MCF 10A (cell line): ENCODE data around the genes TMPRSS5 and HTR3A.

DNA sequence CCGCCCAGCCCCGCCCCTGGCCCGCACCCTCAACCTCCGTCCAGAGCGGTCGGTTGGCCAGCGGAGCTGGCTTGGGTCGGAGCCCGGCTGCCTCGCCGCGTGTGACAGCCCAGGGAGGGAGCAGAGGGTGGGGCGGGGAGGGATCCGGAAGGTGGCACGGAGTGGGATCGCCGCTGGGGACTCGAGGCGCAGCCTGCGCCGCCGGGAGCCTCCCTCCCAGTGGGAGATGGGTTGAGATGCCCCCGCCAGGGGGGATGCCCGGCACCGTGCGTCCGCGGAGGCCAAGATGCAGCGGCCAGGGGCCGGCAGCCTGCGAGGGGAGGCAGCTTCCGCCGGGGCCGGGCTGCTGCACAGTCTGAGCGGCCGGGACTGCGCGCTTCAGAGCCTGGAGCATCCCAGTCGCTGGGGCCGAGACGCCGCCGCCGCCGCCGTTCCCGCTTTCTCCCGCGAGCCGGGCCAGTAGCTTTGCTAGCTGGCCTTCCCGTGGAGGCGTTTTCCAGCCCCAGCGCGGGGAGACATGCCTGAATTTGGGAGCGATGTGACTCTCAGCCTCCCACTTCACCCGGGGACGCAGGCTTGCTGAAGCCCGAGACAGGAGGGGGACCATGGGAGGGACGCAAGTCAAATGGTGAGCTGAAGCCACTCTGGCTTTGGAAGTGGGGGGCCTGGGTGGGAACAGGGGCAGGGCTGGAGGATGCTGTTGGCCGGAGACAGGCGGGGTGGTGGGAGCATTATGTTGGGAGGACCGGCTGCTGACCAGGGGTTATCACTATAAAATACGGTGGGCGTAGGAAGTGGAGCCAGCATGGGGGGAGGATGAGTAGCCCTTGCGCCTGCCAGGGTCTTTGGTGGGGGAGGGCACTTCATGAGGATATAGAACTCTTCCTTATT, 40.3 kb downstream of the DIXDC1 start:
- PRO-cap = bidirectional peak, plus-strand start at position 43 of the sequence, minus-strand start outside the sequence
- RRBS = under 1% methylated on average over 33 of the region's 65 CpGs

DNA sequence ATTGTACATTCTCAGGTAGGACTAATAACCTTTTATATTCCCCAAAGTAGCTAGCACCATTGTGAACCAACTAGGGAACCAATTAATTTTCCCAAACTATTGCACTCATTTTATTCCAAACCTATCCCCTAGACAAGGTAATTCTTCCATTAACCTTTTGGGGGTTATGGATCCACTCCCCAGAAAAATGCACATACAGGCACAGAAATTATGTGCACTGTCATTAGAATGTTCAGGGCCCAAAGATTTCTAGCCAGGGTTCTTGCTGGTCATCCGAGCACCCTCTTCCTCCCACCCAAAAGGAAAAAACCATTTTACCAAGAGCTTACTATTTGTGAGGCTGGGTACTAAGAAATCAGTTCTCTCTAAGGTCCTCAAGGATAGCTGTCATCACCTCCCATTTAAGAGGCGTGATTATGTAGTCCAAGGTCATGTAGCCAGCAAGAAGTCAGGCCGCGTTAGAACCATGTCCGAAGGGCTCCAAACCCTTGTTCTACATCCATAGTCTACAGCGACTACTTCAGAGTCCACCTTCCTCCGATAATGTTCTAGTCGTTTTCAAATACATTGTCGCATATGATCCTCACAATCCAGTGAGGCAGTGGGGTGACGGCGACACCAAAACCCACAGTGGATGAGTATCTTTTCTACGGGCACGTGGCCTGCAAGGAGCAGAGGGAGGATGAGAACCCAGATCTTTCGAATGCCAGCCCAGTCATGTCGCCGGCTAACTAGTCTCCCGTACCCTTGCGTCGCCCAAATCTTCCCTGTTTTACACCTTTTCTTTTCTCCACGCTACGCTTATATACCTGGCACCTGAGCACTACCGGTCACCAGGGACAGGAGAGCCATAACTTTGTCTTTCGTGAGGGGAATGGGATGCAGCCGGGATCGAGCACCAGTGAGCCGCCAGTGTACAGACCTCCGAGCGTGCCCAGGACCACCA, 634 bp downstream of the TIMM8B start:
- PRO-cap = bidirectional peak, plus-strand start at position 693 of the sequence, minus-strand start at position 705 of the sequence
- RRBS = 0% methylated on average over 3 of the region's 28 CpGs

- PRO-cap = no peak
- RRBS = no CpG with 5 or more reads among the region's 8 CpGs
Measured at GRCh38 chr11:112150339-112151327, 13.3 kb downstream of the IL18 start.

DNA sequence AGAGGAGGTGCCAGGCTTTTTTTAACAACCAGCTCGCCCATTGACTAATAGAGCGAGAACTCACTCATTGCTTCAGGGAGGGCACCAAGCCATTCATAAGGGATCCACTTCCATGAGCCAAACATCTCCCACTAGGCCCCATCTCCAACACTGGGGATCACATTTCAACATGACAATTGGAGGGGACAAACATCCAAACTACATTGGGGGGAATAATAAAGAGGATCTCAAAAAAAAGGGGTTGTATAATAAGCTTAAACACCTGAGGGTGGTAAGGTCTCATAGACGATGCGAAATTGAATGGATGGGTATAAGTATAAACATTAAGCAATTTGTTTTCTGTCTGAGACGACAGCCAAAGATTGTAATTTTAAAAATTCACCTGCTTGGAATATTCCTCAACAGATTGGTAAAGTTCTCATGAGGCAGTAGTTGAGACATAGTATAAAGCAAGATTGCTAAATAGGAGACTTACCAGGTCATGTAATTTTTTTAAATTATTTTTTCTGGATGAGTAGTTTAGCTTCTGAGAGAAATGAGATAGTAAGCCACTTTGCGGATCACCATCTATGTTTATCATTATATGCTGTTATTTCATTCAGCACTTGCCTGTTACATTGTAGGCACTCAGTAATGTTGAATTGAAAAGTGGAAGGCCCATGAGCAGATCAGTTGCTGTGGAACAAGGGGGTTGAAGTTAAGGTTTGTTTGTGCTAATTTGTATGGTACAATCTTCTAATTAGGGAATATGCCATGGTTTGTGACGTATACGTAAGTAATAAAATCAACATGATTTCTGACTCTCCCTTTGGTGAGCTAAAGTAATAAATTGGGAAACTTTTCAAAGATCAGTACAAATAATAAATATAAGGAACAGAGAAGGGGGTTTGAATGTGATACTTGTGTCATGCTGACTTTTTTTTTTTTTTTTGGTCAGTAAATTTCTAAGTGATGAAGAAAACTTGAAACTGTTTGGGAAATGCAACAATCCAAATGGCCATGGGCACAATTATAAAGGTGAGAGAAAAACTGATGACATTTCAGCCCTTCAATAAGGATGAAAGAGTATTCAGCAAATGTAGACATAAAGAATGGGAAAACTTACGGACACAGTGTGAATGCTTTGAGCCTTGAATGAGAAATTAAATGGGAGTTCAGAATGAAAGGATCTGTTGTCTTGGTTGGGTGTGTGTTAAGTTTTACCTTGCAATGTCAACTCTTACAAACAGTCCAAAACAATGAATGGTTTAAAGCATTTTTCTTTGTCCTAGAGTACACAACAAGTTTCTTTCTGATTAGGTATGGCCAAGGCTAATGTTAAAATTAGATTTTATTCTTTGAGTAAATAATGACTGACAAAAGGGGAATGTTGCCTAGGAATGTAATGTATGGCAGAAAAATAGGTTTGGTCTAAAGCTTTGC, 1.9 kb downstream of the PTS start:
- PRO-cap = no peak
- RRBS = no CpG with 5 or more reads among the region's 9 CpGs

DNA sequence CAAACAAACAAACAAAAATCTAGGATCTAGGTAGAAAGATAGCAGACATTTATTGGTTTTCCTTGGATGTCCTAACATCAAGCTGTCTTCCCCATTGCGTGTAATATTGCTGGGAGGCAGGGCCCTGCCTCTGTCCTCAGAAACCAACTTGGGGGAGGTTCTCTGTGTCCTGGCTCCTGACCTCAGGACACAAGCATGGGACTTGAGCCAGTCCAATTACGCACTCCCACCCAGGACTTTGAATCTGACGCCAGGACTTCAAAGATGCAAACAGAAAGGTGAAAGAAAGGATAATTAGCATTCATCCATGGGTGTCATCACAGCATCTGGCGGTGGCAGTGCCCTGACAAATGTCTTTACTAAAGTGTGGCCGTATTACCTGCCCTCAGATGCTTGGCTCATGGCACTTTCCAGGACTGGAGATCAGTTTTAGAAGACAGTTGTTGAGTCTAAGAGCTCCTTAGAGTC, 61.8 kb upstream of the PLET1 start:
- PRO-cap = no peak
- RRBS = no CpG with 5 or more reads among the region's 5 CpGs

DNA sequence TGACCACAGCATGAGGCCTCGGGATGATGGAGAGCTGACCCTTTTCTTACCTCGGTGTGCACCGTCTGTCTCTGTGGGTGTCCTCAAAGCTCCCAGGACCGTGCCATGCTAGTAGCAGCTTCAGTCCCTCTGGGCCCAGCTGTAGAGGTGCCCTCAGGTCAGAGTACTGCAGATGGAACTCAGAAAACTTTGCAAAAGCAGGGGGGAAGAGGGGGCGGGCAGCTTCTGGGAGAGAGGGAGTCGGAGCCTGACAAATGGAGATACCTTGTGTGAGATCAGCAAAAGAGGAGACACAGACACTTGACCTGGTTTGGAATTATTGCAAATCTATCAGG, 292.4 kb upstream of the PLET1 start:
- PRO-cap = no peak
- RRBS = no CpG with 5 or more reads among the region's 6 CpGs

DNA sequence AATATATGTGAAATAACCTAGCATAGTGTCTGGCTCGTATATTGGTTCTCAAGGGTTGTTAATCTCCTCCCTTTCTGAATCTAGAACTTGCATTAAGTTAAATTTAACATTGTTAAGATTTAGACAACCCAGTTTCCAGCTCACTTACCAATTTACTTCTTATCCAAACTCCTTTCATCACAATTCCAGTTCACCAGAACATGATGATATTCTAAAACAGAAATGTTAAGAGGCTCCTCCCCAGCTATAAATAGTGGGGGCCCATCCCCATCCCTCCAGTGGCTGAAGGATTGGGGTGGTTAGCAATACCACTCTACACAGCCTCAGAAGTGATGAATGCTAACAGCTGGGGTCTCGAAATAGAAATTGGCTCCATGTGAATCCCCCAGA, 98.0 kb upstream of the NCAM1 start:
- PRO-cap = no peak
- RRBS = no CpG with 5 or more reads among the region's 2 CpGs

GRCh38 chr11:112881330-112882002, 79.8 kb upstream of the NCAM1 start:
- PRO-cap = no peak
- RRBS = no CpG with 5 or more reads among the region's 23 CpGs

DNA sequence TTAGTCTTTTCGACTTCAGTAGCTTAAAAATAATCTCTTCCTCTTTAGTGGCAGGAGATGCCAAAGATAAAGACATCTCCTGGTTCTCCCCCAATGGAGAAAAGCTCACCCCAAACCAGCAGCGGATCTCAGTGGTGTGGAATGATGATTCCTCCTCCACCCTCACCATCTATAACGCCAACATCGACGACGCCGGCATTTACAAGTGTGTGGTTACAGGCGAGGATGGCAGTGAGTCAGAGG, 110.2 kb upstream of the TTC12 start:
- PRO-cap = no peak
- RRBS = no CpG with 5 or more reads among the region's 8 CpGs

DNA sequence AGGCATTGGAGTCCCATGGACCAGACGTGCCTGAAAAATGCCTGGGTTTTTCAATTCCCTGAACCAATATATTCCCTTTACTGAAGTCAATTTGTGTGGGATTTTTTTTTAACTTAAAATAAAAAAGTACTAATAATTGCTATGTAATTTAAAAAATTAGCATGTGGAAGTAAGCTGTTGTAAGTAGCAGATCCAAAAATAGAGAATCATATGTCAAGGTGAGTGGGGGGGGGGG, 24.1 kb upstream of the TTC12 start:
- PRO-cap = no peak
- RRBS = no CpG with 5 or more reads among the region's 1 CpG

- PRO-cap = no peak
- RRBS = no CpG with 5 or more reads among the region's 5 CpGs
Measured at GRCh38 chr11:113554450-113554961, 79.3 kb upstream of the DRD2 start.

DNA sequence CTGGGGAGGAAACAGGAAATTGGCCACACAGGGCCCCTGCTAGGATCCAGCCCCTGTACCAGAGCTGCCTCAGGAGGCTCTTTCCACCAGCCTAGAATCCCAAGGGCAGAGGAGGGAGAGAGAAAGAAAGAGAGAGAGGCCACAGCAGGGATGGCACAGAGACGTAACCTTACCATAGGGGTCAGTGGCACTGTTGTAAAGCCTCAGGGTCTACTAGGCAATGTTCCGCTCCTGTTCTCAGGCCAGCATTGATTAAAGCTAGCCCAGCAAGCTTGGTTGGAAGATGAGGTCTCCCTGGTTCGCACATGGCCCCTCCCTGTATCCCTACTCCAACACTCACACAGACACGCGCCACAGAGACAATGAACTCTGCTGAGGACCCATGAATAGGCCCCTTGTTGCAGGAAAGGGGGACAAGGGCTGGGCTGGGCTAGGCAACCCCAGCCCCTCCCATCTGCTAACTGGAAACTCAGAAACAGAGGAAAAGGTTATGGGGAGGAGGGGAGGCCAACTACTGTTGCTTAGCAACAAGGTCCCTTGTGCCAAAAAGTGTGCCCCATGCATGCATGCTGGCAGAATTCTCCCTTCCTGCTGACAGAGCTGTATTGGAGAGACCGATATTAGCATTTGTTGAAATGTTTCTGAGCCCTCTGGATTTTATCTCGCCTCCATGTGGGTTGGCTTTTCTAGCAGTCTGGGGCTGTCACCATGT, at the start of gene TMPRSS5:
TMPRSS5 (minus strand) TSS at position 260 of the 712 bp plus-strand sequence.
- PRO-cap = no peak
- RRBS = no CpG with 5 or more reads among the region's 7 CpGs

- PRO-cap = no peak
- RRBS = no CpG with 5 or more reads among the region's 5 CpGs
Measured at GRCh38 chr11:113781665-113782277, 2.2 kb downstream of the CLDN25 start.

- PRO-cap = bidirectional peak, plus-strand start at chr11:113874887, minus-strand start at chr11:113874872
- RRBS = no CpG with 5 or more reads among the region's 8 CpGs
Measured at GRCh38 chr11:113874610-113875034, 750 bp downstream of the USP28 start.

- PRO-cap = no peak
- RRBS = no CpG with 5 or more reads among the region's 15 CpGs
Measured at GRCh38 chr11:113974473-113975682, at the start of gene HTR3A. TSS of gene HTR3A (plus strand) at chr11:113975108.

DNA sequence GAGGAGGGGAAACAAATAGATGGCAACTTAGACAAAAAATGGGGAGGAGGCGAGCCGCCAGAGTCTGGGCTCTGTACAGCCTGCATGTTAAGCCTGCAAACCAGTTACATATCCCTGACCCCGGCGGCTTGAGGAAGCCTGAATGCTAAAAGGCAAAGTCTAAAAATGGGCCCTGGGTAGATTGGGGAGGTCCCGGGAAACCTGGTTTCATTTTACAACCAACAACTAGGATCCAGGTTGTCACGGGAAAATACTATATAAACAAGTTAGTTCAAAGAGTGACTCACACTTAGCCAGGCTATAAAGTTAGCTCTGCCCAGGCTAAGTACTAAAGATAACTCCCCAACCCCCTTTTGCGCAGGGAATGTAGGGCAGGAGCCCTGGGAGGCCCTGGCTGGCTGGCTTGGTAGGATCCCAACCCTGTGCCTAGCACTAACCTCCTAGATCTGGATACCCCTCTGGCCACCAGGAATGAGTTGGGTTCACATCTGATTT, 18.7 kb upstream of the ZBTB16 start:
- PRO-cap = no peak
- RRBS = 5% methylated on average over 3 of the region's 7 CpGs

- PRO-cap = no peak
- RRBS = no CpG with 5 or more reads among the region's 4 CpGs
Measured at GRCh38 chr11:114086714-114087217, 27.3 kb downstream of the ZBTB16 start.

DNA sequence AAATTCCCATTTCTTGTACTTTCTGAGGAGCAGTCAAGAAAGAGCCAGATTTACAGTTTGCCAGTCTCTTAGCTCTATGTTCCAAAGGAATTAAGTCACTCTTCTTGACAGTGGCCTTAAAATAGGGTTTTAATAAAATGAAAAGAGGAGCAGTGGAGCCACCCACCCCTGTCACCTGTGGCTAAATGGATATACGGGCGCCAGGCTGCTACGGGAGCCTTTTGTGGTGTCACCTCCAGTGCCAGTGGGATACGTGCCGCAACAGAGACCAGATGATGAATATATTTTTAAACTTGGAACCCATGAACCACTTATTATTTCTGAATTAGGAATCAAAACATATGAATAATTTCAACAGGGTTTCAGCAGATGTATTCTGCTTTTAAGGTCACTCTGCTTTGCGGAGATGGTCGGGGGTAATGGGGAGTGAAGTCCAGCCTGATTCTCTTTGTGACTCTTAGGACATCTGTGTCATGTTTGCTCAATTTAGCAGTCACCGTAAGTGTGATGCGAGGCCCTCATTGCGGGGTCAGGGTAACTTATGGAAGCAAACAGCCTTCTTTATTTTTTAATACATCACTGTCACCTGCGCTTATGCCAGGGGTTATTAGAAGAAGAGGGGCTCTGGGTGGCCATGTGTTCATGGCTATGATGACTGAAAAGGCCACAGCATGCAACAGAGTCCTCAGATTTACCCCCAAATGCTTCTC, 64.3 kb downstream of the ZBTB16 start:
- PRO-cap = no peak
- RRBS = no CpG with 5 or more reads among the region's 11 CpGs

DNA sequence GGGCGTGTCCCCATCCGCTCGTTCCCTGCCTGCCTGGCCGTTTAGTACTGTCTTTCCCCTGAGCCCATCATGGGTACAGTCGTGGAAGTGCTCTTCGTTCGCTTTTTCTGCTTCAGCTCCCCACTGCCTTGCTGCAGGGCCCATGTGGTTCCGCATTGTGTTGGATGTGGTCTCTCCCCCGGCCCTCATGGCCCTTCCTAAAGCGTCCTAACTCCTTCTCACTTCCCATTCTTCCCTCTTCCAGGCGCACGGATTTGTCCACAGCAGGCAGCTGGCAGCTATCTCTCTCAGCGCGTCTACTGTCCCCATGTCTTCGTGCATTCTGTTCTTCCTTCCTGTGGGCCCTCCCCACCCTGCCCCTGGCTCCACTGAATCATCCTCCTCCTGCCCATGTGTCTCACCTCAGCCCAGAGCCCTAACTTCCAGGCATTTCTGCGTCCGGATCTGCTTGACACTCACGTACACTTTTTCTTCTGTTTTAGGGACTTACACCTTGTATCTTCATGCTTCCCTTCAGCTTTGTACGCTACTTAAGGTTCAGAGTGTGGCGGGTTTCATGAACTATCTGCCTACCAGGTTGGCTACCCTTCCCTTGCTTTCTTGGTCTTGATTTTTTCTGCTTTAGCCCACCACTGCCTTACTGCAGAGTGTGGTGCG, 98.2 kb downstream of the ZBTB16 start:
- PRO-cap = no peak
- RRBS = no CpG with 5 or more reads among the region's 21 CpGs

GRCh38 chr11:114185051-114185422, 111.2 kb upstream of the NNMT start:
- PRO-cap = no peak
- RRBS = no CpG with 5 or more reads among the region's 5 CpGs